Sternocleidomastoid (tissue), 1 donor: ENCODE measurements around a stretch of chr16.

- PRO-cap = unidirectional peak, plus-strand start at chr16:20612371
Measured at GRCh38 chr16:20611260-20612487, 35.5 kb upstream of the ACSM2B start.

- PRO-cap = no peak
Measured at GRCh38 chr16:20675603-20676312, 21.7 kb downstream of the ACSM1 start.

DNA sequence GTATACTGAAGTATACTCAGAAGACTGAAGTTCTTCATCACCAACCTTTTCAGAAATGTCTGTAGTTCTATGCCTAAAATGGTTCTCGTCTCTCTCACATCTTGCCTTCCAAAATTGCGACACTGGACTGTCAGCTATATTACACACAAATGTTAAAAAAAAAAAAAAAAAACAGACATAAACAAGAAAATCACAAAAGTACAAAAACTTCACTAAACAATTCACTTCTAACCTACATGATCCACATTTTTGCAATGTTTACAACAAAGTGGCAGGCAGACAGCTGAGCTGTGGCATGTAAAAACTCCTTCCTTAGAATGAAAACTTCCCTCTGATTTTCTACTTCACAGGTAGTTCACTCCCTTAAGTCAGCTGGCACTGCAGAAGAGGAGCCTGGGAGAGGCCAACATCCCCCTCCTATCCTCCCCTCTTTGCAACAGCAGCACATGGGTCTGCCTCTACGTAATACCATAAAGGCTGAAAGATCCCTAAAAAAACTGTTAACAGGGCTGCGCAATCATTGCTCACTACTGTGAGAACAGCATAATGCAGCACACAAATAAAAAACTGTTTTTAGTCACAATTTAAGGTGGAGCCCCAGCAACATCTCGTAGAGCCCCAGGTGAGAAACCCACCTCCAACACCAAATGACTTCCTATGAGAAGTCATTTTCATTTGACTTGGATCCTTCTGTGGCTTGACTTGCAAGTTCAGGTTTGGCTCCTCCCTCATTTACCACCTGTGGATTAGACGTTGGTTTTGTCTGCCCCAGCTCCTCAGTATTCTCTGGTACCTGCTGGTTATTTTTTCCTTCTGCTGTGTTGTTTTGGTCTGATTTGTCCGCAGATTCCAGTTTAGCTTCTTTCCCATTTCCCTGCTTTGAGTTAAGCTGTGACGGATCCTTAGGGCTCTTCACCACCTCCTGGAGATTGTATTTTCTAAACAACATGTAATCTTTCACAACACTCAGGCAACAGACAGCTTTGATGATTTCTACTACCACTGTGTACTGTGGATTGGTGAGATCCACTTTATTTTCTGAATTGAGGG lies 5.1 kb downstream of the THUMPD1 start:
- PRO-cap = no peak

GRCh38 chr16:20899139-20899627 lies 975 bp downstream of the DCUN1D3 start:
- PRO-cap = no peak

GRCh38 chr16:20905571-20905947 lies 5.0 kb downstream of the LYRM1 start:
- PRO-cap = no peak

GRCh38 chr16:21261966-21262377 lies 16.1 kb downstream of the CRYM start:
- PRO-cap = no peak

DNA sequence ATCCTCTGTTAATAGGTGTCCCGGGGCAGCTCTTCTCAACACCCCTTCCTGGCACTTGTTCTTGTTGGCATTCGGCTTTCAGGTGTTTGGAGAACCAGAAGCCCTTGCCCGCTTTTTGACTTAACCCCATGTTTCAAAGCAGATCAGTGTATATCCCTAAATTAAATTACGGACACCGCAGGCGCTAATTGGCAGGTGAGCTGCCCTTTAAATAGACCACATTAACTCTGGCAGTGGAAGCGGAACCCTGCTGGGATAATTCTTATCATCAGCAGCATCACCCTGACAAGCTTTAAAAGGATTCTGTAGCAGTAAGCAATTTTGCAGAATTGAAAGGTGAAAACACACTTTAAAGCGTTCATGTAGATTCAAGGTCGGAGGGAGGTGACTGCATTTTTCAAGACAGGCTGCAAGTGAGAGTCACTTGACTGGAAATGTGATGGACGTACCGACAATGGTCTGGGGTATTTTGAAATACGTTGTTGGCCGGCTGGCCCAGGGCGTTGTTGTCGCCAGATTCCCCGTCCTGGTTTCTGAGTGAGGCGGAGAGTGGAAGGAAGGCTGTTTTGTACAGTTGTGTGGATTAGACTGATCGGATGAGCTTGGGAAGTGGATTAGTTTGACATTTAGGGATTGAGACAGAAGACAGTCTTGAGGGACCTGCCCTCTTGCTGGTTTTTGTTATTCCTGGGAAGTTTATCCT lies 94.2 kb upstream of the CRYM start:
- PRO-cap = no peak

DNA sequence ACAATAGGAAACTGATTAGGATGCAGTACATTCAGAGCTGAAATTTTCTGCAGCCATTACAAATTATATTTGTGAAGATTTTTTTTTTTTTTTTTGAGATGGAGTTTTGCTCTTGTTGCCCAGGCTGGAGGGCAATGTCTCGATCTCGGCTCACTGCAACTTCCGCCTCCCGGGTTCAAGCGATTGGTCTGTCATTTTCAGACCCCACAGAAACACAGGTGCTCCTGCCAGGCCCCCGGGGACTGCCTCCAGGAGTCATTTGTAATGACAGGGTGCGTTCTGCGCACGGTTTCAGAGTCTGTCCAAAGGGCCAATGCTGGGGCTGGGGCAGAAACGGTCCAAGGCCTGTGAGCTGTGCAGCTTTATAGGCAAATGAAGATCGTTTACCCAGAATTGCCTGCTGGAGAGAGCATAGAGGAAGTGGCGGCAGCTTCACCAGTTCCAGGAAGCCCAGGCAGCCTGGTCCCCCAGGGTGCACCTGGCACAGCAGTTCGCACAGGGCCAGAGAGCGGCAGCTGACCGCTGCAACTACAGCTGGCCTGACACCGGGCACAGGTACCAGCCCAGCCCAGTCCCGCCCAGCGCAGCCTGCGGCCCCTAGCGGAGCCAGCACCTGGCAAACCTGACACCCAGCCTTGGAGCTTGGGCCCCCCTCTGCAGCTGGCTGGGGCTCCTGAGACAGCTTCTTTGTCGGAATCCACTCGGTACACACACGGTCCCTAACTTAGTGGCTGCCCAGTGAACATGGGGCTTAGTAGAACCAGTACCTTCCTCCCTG lies 92.5 kb upstream of the METTL9 start:
- PRO-cap = unidirectional peak, plus-strand start at position 489 of the sequence

- PRO-cap = no peak
Measured at GRCh38 chr16:21517050-21517643, 82.2 kb upstream of the METTL9 start.

DNA sequence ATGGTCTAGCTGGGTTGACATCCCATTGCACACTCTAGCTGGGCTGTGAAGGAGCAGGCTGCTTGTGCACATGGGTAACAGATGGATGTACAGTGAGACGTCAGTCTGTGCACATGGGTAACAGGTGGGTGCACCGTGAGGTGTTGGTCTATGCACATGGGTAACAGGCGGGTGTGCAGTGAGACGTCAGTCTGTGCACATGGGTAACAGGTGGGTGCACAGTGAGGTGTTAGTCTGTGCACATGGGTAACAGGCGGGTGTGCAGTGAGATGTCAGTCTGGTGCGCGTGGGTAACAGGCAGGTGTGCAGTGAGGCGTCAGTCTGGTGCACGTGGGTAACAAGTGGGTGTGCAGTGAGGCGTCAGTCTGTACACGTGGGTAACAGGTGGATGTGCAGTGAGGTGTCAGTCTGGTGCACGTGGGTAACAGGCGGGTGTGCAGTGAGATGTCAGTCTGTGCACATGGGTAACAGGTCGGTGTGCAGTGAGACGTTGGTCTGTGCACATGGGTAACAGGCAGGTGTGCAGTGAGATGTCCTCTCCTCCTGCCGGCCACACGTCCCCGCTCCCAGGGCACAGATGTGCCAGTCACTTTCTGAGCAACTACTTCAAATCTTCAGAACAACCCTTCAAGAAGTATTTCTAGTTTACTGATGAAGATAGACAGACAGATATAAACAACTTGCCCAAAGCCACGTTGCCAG lies 58.3 kb upstream of the METTL9 start:
- PRO-cap = no peak

DNA sequence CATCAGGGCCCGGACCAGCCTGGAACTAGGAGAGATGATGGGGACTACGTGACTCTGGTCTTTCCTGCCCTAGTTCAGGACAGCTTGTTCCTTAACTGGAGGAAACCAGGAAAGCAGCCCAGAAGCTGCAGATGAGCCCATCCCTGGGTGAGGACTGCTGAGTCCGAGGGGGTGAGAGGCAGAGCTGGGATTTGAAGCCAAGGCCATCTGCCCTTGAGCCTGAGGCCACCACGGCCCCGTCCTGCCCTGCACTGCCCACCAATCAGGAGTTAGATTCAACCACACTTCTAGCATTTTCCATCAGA lies 55.8 kb upstream of the METTL9 start:
- PRO-cap = no peak

- PRO-cap = no peak
Measured at GRCh38 chr16:22188551-22189007, 17.5 kb upstream of the EEF2K start.

GRCh38 chr16:22195979-22196649 lies 10.0 kb upstream of the EEF2K start:
- PRO-cap = no peak

DNA sequence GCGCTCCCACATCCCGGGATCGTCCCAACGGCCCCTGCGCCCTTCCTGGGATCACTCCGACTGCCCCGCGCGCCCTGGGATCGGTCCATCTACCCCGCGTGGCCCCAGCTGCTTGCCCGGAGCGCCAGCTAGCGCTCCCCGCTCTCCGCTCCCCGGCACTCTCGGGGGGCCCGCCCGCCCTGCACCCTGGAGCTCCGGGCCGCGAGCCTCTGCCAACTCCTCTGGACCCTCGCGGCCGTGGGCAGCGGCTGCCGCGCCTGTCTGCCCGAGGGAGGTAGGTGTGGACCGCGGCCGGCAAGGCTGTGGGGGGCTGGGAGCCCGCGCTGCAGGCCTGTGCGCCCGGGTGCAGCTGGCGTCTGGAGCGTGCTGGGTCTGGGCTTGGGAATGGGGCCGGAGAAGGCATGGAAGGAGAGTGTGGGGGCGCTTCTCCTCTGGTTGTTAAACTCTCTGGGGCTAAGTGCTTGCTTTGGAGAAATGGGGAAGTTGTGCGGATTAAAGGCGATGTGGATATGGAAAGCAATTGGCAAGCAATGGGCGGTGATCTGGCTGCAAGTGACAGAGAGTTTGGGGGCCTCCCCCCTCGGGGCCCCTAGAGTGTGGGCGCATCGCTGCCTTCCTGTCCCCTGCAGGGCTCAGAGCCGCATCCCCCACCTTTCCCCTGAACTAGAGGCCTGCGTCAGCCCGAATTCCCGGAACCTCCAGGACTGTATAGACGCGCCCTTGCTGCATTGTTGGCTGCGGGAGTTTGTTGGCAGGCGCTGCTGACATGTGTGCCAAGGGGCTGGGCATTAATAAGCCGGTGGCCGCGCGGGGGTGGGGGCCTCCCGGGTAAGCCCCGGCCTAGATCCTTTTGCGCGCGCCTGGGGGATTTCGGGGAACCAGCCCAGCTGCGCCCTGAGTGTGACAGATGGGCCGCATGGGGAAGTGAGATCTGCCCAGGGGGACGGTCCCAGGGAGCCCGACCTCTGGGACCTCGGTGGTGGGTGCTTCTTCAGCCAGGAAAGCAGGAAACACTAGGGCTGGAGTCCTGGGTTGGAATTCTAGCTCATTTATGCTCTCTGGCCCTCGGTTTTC lies 665 bp downstream of the EEF2K start:
- PRO-cap = bidirectional peak, plus-strand start at position 731 of the sequence, minus-strand start at position 706 of the sequence

DNA sequence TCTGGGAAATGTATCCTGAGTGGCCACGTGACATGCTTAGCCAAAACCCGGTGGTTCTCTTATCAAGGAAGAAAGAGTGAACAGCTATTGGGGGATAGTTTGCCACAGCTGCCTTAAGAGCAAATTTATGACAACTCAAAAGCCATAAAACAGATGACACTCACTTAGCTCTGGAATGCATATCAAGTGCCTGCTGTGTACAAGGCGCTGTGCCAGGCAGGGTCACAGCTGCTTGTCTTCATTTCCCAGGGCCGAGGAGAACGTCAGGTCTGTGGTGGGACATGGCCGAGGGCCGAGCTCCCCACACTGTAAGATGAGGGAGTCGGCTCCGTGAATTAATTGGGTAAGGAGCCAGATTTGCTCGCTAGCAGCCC lies 14.0 kb downstream of the EEF2K start:
- PRO-cap = no peak

- PRO-cap = no peak
Measured at GRCh38 chr16:22323604-22324268, 26.5 kb downstream of the POLR3E start.

GRCh38 chr16:22330072-22330337 lies 32.8 kb downstream of the POLR3E start:
- PRO-cap = no peak

GRCh38 chr16:22353184-22353968 lies 21.0 kb downstream of the CDR2 start:
- PRO-cap = no peak

DNA sequence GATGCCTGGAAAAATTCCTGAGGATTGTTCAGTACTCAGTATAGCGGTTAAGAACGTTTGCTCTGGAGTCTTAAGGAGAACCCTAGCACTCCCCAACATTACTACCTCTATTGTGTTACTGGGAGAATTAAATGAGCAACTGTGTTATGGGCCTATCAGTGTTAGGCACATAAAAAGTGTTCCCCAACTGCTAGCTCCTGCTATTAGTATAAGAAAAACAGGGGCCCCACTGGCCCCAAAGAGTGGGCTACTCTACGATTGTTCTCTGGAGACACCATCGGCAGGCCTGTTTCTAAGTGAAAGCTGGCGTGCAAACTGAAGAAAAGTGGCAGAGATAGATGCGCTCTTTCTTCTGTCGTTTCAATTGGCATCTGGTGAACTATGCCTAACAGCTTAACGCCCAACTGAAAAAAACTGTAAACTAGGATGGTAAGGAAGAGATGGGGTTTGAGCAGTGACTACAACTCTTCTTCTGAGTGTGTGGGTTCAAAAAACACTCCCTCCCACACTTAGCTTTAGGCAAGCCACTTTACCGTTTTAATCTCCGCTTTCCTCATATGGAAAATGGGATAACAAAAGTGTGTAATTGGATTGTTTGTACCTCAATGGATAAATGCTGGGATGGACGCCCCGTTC lies 1.3 kb downstream of the CDR2 start:
- PRO-cap = no peak

GRCh38 chr16:22410118-22410773 lies 35.8 kb upstream of the CDR2 start:
- PRO-cap = no peak